Cardiac septum (tissue), 1 donor: ENCODE data around the genes FAM228A and NCOA1.

DNA sequence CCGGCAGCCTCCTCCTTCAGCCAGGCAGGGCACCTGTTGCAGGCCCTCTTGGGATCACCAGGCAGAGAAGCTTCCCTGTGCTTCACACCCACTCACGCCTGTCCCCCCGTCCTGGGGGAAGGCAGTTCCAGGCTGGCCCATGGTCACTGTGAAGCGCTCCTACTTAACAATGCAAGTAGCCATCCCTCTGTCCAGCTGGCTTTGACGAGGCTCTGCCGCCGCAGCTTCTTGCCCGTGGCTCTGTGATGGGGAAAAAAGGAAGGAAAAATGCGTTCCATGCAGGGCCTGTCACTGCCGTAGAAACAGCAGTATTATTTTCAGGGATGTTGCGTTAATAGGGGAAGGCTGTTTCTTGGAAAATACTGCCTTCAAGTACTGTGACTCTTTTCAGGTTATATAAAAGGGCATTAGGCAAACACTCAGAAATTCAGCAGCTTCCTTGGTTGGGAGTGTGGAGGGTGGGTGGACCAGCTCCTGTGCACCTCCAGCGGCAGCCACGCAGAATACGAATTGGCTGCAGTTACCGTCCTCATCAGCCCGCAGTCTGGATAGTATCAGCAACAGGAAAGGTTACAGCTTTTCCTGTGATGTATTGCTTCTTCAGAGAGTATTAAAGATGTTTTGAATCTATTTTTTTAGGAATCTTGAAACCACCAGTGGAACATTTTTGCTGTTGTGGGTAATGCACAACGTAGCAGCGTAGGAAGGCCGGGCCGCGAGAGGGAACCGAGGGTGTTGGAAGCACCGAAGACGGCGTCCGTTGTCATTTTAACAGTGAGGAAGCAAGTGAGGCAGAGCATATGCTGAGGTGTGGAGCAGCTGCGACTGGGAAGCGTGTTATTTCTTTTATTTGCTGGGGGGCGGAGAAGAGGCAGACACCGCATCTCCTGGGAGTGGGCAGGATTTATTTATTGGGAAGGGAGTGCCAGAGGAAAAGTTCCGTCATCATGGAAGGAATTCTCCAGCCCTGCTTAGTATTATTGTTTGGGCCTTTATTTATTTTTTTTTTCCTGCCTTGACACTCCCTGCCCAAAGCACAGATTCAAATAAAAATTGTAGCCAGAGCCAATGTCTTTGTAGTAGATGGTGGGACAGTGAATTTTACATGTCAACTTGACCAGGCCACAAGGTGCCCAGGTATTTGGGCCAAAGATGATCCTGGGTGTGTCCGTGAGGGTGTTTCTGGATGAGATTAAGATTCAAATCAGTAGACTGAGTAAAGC, 232.6 kb downstream of the KLHL29 start:
- PRO-cap, result bidirectional peak, plus-strand start at position 995 of the sequence, minus-strand start at position 821 of the sequence

DNA sequence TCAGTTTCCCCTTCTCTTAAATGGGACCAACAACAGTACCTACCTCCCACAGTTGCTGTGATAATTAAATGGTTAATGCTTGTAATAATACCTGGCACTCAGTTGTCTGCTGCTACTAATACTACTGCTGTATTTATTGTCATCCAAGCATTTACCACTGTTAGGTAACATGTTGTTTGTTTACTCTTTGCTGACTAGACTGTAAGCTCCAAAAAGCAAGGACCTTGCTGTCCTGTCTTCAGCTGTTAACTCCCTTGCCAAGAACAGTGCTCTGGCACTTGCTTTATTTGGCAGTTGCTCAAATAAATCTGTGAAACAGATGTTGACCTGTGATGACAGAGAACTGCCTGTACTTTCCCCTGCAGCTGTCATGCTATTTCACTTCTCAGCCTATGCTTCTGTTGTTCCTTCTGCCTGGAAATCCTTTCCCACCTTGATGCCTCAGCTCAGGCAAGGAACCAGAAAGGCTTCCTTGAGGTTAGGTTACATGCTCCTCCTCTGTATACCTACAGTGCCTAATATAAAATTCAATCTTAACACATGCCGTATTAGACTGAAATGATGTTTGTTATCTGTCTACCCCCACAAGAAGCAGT, 181.2 kb downstream of the ATAD2B start:
- PRO-cap, result no peak

GRCh38 chr2:23867112-23867676, 59.7 kb downstream of the ATAD2B start:
- PRO-cap, result no peak

GRCh38 chr2:23895660-23896040, 31.3 kb downstream of the ATAD2B start:
- PRO-cap, result no peak

- PRO-cap, result unidirectional peak, minus-strand start at chr2:24077583
Measured at GRCh38 chr2:24077246-24078104, 1.3 kb upstream of the SF3B6 start.

DNA sequence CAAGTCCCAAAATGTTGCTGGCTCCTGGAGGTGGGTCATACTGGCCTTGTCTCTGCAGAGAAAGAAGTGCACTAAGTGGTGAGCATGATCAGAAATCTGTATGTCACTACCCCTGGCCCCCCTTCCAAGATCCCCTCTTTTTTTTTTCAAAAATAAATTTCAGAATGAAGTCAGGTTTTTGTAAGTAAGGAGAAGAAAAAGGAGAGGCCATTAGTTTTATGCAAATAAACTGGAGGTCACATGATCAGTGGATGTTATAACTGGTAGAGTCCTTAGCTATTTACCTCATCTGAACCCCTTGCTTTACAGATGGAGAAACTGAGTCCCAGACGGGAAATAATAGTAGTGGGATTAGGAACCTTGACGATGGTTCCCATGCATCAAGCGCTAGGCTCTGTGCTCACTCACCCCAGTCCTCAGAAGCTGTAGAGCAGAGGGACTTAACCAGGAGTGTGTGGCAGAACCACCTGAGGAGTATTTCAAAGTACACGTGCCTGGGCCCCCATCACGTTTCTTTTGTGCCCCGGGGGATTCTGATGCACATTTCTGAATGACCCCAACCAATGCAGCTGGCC, 1.4 kb downstream of the TP53I3 start:
- PRO-cap, result no peak

DNA sequence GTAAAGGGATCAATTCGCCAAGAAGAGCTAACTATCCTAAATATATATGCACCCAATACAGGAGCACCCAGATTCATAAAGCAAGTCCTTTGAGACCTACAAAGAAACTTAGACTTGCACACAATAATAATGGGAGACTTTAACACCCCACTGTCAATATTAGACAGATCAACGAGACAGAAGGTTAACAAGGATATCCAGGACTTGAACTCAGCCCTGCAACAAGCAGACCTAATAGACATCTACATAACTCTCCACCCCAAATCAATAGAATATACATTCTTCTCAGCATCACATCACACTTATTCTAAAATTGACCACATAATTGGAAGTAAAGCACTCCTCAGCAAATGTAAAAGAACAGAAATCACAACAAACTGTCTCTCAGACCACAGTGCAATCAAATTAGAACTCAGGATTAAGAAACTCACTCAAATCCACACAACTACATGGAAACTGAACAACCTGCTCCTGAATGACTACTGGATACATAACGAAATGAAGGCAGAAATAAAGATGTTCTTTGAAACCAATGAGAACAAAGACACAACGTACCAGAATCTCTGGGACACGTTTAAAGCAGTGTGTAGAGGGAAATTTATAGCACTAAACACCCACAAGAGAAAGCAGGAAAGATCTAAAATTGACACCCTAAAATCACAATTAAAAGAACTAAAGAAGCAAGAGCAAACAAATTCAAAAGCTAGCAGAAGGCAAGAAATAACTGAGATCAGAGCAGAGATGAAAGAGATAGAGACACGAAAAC, 13.1 kb upstream of the TP53I3 start:
- PRO-cap, result no peak

- PRO-cap, result no peak
Measured at GRCh38 chr2:24174528-24175488, at the start of gene FAM228A. FAM228A (plus strand) TSS chr2:24175053.

- PRO-cap, result no peak
Measured at GRCh38 chr2:24298557-24298934, 61.8 kb downstream of the ITSN2 start.

GRCh38 chr2:24327850-24328340, 32.4 kb downstream of the ITSN2 start:
- PRO-cap, result no peak

DNA sequence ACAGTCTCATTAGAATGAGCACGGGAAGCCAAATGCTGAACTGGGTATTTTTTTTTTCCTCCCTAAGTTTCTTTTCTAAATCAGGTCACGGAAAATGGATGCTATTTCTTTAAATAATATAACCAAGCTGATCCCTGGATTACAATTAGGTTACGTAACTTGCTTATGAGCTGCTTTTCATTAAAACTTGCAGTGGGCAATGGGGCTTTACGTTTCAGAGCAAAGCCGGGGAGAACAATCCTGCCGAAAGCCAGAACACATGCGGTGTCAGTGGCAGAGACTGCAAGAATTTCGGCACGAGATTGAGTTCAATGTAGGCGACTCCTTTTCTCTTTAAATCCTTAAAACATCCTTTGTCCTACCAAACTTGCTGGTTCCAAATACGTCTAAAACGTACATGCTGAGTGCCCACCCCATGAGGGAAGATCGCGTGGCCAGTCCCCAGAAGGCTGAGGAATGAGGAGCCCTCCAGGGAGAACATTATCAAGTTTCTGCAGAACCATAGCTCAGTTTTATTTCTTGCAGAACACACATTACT, 36.8 kb upstream of the NCOA1 start:
- PRO-cap, result unidirectional peak, plus-strand start at position 183 of the sequence

DNA sequence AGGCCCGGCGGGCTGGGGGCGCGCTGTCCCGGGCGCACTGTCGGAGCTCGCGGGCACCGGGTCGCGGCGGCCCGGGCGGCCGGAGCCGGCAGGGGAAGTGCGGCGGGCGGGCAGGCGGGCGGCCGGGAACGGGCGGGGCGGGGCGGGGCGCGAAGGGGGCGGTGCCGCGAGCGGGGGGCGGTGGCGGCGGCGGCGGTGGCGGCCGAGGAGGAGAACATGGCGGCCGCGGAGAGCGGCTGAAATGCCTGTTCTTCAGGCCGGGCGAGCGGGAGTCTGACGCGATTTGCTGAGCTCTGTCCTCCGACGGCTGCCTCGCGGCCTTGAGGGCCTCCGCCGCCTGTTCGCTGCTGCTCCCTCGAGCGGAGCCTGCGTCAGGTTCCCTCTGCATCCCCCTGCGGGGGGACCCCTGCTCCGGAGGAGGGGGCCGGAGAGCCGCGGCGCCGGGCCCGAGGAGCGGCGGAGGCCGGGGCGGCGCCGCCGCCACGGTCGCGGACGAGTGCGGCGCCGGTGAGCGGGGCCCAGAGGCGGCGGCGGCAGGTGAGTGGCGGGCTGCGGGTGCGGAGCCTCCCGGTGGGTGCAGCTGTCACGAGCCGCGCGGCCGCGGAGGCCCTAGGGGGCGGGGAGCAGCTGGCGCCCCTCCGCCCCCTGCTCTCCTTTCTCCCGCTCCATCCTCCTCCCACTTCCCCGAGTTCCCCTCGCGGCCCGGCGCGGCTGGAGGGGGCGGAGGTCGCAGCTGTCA, at the start of gene NCOA1:
Gene NCOA1 (plus strand): TSS at position 189 of the 739 bp plus-strand sequence.
- PRO-cap, result bidirectional peak, plus-strand start at position 186 of the sequence, minus-strand start at position 99 of the sequence; unidirectional peak, plus-strand start at position 437 of the sequence; bidirectional peak, plus-strand start outside the sequence, minus-strand start at position 543 of the sequence

GRCh38 chr2:24720309-24720855, 72.8 kb downstream of the PTRHD1 start:
- PRO-cap, result no peak

GRCh38 chr2:24972276-24973215, 791 bp upstream of the DNAJC27 start:
- PRO-cap, result unidirectional peak, minus-strand start at chr2:24972780

DNA sequence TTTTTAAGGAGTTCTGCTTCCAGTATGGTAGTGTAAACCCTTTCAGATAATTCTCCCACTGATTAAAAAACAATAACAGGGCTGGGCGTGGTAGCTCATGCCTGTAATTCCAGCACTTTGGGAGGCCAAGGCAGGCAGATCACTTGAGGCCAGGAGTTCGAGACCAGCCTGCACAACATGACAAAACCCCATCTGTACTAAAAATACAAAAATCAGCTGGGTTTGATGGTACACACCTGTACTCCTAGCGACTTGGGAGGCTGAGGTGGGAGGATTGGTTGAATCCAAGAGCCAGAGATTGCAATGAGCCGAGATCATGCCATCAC, 8.9 kb upstream of the DNAJC27 start:
- PRO-cap, result no peak

- PRO-cap, result no peak
Measured at GRCh38 chr2:25243834-25244665, 75.7 kb upstream of the POMC start.

DNA sequence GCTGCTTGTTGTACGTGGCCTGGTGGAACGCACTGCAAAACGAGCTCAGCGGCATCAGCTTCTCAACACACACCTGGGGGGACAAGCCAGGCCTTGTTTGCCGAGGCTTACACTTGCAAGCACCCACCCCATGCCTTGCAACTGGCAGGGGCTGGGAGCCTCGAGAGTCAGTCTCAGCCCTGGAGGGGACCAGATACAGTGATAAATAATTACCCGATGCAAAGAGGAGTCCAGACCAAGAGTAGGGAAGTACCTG, 78.6 kb upstream of the POMC start:
- PRO-cap, result no peak

- PRO-cap, result bidirectional peak, plus-strand start at chr2:25275465, minus-strand start at chr2:25275300
Measured at GRCh38 chr2:25274856-25275797, 66.6 kb downstream of the DNMT3A start.

DNA sequence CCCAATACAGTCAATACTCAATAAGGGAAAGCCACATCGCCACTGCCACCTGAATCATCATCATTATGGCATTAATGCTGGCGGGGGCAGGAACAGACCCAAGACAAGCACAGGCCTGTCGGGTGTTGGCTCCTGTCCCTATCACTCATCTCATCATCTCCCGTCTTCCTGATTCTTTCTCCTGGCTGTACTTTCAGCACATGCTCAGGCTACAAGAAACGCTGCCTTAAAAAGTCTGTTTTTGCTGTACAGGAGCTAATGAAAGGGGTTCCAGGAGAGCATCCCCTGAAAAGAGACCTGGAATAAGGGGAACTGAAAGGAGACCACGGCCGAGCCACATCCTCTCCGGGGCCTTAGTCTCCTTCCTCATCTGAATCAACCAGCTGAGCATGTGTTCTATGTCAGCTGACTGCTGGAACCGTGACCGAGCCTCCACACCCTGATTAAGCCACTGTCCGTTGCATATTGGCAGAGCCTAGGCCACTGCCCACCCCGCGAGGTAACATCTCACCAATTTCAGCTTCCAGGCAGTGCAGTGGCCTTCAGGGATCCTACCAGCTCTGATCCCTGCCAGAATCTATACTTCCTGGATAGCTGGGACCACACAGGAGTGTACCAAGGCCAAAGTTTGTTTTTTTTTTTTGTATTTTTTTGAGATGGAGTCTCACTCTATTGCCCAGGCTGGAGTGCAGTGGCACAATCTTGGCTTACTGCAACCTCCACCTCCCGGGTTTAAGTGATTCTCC, 62.5 kb downstream of the DNMT3A start:
- PRO-cap, result no peak

GRCh38 chr2:25285785-25286412, 55.8 kb downstream of the DNMT3A start:
- PRO-cap, result no peak